ENCODE data around the genes CD300C, FDXR, HID1, SLC25A19 and TMEM94.

GRCh38 chr17:74432980-74434241 lies 1.5 kb downstream of the GPRC5C start:
- PRO-cap: unidirectional peak, minus-strand start at chr17:74433582; unidirectional peak, minus-strand start at chr17:74433643

DNA sequence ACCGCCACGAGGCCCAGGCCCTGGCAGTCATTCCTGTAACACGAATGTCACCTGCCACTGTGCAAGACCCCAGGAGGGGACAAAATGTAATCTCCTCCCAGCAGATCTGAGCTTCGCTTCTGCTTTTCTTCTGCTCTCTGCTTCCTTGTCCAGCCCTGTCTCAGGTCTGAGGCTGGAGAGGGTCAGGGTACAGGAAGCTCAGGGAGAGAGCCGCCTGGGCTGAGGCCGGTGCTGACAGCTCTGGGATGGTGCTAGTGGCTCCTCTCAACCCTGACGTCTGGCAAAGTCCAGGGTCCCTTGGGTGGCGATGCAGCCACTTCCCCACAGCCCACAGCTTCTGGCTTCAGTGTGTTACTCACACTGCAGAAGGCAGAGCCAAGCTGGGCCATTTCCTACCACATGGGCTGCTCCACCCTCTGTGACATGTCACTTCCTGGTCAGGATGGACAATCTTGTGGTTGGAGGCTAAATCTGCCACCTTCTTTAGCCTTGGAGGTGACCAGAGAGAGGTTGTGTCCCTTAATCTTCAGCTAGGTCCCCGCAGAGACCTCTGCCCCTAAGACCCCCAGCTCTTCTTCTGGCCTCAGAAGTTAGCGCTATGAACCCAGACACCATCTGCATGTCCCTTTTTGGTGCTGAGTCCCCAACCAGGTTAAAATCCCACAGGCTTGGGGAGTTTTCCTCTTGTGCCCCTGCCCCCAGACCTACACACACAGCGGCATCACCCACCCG lies at the start of gene CD300C:
TSS of gene CD300C (minus strand) at position 364 of the 732 bp plus-strand sequence.
- PRO-cap: unidirectional peak, minus-strand start at position 339 of the sequence

- PRO-cap: unidirectional peak, plus-strand start at chr17:74569761
Observed at GRCh38 chr17:74569221-74569985, 22.7 kb downstream of the CD300LD start.

DNA sequence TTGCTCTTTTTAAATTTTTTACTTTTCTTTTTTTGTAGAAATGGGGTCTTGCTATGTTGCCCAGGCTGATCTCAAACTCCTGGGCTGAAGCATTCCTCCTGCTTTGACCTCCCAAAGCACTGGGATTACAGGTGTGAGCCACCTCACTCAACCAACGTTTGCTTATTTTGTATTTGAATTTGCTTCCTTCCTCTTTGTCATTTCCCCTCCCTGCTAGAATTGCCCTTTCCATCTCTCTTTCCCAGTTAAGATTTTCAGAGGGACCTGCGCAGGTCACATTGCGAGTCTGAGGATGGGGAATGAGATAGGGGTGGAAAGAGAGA lies 1.6 kb downstream of the CD300E start:
- PRO-cap: no peak

DNA sequence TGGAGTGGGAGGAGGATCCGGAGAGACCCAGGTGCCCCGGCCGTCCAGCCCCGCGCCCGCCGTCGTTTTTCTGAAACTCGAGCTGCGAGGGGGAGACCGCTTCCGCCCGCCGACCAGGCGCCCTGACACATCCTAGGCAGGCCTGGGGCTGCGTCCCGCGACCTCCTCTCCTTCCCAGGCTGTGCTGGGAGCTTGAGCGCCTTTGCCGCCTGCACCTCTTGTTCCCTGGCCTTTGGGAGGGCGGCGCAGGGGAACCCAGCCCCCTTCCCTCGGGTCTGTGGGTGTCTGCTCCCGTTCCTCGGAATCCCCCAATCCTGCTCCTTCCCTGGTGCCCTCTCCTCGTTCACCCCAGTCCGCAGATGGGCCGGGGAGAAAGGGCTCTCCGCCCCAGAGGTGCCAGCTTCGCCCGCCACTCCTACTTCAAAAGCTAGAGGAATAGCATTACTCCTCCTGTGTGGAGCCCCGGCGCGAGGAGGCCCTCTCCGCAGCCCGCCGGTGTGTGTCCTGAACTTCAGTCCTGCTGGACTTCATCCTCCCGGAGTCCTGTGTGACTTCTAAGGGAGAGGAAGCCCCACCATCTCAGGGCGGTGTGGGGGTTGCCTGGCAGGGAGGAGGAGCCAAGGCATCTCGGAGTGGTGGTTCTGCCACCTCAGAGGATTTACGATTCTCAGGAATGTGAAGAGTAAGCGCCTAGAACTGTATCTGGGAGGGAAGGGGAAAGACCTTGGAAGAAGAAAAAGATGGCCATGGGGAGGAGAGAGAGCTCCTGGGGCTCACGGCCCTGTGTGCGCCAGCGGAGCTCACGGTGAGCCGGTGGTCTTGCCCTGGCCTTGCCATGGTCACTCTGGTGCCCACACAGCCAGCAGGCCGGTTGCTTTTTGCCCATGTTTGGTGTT lies 1.1 kb downstream of the NHERF1 start:
- PRO-cap: no peak

DNA sequence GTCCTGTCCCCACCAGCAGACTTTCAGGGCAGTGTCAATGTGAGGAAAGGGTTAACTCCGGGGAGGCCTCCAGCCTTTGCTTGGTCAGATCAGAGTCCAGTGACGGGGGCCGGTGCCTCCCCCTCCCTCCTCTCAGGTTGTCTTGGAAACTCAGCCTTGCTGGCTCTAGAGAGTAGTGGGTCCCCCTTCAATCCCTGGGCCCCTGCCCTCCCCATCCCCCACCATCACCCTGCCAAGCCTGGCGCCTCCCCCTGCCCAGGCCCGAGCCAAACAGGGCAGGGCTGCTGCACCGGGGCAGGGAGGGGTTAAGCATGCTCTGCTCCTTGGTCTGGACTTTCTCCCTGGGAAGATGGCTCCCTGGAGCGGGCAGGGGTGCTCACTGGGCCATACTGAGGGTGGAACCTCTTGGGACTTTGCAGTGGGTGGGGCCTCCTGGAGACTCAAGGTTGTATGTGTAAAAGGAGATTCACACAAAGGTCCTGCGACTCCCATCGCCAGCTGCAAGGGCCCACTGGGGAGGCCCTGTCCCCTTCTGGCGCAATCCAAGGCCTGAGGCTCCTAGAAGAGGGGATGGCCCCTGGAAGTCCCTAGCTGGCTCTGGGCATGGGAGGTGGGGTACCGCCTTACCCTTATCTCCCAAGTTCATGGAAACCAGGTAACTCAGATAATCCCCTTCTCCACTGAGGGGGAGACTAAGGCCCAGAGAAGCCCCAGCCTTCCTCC lies 12.2 kb downstream of the NAT9 start:
- PRO-cap: no peak

DNA sequence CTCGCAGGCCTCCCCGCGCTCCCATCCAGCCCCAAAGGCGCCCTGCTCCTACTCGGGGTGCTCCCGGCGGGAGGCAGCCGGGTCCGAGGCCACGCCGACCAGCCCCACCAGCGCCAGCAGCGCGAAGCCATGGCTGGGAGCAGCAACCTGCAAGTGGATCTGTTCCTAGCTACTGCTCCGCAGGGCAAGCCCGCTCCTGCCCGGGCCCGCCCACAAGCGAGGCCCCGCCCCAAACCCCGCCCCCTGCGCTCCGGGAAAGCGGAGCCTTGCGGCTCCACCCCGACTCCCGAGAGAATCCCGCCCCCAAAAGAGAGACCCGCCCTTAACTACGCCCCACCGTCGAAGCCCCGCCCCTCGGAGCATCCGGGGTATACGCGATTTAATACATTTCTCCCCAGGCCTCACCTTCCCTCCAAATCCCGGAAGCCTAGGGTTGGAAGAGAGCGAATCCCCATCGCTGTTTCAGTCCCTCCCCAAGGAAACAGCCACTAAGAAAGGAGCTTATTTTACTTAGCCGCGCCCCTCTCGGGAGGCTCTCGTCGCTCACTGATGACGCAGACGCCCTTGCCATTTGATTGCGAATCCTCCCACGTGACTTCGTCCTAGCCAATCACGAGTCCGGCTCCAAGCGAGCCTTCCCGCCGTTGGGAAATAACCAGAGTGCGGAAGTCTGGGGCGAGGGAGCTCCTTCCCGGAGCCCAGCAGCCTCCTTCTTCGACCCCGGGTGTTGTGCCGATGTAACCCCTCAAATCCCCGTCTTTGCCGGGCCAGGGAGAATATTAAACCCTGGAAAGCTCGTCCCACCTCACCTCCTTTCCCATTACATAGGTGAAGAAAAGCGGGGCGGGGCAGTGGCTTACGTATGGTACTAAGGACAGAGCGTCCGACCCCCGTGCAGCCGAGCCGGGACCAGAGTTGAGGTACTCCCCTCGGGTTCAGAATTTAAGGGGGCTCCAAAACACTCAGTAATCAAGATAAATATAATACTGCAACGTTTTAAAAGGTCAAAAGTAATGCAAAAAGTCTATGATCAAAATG lies at the start of gene FDXR:
TSS of gene FDXR (minus strand) at position 181 of the 1,038 bp plus-strand sequence.
- PRO-cap: unidirectional peak, minus-strand start at position 161 of the sequence; unidirectional peak, minus-strand start at position 226 of the sequence; unidirectional peak, plus-strand start at position 615 of the sequence; unidirectional peak, plus-strand start at position 658 of the sequence

DNA sequence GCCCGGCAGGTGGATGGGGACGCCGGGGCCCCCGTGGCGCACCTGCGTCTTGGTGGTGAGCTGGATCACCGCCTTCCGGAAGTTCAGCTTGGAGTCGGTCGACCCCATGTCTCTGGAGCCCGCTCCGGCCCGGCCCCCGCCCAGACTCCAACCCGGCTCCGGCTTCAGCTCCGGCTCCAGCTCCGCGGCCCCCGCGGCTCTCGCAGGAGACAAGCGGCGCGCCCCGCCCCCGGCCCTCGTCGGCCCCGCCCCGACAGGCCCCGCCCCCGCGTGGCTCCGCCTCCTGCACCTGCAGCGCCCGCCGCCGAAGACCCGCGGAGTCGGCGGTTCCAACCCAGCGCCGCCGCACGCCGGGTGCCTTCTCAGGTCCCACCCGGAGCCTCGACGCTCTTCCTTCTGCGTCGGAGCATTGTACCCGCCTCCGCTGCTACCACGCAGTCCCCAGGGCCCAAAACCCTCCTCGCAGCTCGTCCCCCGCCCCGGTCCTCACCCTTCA lies at the start of gene HID1:
TSS of gene HID1 (minus strand) at position 211 of the 496 bp plus-strand sequence.
- PRO-cap: bidirectional peak, plus-strand start at position 317 of the sequence, minus-strand start at position 202 of the sequence

DNA sequence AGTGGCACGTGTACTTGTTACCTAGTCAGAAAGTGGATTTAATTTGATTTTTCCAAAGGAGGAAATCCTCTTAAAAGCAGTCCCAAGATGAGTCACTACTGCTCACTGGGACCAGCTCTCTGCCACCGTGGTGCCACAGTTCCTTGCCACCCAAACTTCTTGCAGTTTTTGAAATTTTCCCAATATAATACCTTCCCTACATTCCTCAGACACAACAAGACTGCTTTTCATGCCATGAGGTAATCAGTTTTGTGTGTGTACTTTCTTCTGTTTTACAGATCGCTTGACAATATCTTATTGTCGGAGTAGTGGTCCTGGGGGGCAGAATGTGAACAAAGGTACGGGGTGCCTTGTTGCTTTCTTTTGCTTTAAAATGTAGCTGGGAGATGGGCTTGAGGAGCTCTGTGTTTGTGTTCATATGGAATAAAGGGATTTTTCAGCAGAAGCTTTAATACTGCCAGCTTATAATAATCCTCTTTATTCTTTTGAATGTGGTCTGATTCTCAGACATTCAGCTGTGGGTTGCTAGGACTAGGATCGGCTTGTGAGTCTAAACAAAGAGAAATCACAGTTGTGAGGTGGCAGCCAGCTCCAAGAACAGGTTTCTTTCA lies 7.1 kb downstream of the MRPL58 start:
- PRO-cap: no peak

- PRO-cap: no peak
Observed at GRCh38 chr17:75021918-75022310, 9.4 kb downstream of the MRPL58 start.

DNA sequence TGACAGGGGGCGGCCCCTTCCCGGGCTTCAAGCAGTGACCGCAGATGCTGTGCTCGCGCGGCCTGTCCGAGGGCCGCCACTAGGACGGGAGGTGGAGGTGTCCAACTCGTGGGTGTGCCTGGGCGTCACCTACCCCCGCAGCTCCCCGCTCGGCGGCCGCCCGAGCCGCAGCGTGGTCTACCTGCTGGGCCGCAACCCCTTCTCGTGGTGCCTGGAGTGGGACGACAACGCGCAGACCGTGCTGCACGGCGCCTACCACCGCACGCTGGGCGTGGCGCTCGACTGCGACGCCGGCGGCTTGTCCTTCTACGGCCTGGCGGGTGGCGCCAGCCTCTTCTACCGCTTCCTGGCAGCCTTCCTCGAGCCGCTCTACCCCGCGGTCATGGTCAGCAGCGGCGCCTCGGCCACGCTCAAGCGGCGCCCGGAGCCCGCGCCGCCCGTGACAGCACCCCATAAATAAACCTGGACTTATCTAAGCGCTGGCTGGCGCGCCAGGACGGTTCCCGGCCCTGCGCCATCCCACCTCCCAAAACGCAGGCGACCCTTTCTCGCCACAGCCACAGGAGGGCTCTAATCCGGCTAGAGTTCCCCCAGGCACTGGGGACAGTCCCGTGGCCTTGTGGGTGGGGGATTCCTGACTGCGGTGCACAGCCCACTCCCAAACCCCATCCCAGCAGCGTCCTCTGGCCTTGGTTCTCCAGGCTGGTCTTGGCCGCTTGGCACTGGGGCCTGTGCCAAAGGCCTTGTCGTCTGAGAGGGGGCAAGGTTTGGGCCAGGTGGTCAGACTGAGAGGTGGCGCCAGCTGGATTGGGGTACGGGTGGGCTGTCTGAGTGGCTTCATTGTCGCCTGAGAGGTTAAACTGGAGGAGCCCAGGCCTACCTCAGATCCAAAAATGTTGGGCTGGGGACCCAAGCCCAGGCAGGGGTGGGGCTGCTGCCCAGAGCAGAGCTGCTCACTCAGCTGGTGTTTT lies 10.2 kb upstream of the SLC16A5 start:
- PRO-cap: no peak

GRCh38 chr17:75088867-75089413 lies 1.2 kb downstream of the SLC16A5 start:
- PRO-cap: no peak

DNA sequence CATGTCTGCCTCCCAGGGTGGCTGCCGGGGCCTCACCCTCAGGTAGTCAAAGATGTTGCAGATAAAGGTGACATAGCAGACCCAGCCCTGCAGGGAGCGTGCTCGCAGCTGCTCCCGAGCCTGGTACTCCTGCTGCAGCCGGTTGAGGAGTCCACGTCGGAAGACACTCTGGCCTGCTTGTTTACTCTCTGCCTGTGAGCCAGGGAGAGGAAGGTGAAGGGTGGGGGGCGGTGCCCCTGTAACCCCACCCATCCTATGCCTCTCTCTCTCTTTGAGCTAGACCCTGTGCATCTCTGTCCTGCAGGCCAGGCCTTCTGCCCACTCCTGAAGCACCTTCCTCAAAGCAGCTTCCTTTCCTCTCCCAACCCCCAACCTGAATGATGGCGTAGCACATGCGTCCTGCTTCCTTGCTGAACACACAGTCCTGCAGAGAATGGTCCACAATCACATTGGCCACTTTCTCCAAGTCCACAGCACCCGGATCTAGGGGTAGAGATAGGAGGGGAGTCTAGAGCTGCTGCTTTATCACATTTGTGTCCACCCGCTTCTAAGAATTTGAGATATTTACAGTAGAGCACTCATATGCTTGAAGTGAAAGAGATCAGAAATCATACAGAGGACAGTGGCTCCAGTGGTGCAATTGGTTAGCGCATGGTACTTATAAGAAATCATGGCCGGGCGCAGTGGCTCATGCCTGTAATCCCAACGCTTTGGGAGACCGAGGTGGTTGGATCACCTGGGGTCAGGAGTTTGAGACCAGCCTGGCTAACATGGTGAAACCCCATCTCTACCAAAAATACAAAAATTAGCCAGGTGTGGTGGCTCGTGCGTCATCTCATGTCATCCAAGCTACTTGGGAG lies 3.1 kb downstream of the MIF4GD start:
- PRO-cap: unidirectional peak, plus-strand start at position 148 of the sequence; bidirectional peak, plus-strand start at position 212 of the sequence, minus-strand start at position 165 of the sequence

DNA sequence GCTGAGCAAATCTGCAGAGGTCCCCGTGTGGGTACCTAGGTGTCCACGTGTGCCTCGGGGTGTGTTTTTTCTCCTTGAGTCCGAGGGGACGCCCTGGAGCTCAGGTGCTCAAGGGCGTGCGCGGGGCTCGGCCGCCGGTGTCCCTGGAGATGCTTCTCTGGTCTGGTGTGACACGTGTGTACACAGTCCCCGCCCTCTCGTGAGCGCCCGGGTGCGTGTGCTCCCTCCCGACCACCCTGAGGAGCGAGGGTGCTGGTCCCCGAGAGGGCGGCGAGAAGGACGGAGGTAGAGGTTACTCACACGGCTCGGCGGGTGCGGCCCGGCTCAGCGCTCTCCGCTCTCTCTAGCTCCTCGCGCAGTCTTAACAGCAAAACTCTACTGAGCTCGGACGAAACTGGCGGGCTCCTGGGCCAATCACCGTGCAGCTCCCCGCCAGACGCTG lies at the start of gene SLC25A19:
TSS of gene SLC25A19 (minus strand) at position 380 of the 442 bp plus-strand sequence.
- PRO-cap: unidirectional peak, minus-strand start at position 145 of the sequence; bidirectional peak, plus-strand start outside the sequence, minus-strand start at position 345 of the sequence

DNA sequence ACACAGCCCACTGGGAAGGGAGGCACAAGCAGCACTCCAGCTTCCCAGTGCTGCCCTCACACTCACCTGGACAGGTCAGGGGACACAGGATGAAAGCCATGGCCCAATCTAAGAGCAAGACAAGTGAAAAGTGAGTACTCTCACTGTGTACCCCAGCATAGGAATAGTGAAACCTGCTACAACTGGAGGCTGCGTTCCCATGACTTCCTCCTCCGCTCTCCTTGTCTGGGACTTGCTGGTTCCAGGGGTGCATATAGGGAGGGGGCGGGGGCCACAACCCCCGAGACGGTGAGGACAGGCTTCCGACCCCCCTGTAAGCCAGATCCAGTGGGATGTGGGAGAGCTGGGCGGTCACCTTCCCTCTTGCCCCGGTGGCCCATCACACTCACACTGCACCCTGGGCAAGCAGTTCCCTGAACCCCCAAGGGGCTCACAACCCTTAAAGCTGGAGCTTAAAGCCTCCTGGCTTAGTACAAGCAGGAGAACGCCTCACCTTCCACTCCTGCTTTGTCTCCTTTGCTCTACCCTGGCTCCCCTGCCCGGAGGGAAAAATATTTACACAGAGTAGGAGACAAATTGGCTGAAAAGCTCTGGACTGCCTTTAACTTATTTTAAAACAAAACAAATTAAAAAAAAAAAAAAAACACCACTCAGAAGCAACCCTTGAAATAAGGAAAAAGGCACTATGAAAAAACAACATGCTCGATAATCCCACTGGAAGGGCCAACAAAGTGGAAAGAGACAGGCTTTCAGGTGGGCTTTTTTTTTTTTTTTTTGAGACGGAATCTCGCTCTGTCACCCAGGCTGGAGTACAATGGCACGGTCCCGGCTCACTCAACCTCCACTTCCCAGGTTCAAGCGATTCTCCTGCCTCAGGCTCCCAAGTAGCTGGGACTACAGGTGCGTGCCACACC lies 29.7 kb upstream of the SLC25A19 start:
- PRO-cap: no peak

DNA sequence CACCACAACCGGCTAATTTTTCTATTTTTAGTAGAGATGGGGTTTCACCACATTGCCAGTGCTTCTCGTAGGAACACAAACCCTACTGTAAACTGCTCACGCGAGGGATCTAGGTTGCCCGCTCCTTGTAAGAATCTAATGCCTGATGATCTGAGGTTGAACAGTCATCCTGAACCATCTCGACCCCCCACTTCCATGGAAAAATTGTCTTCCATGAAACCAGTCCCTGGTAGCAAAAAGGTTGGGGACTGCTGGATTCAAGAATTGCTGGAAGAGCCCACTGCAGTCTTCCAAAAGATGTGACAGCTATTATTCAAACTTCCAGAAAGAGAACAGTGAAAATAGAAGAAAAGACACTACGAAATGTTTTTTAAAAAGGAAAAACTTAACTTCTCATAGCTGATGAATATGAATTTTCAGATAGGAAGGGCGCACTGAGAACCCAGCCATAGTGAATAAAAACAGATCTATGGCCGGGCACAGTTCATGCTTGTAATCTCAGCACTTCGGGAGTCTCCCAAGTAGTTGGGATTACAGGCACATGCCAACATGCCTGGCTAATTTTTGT lies 51.0 kb downstream of the GRB2 start:
- PRO-cap: no peak

DNA sequence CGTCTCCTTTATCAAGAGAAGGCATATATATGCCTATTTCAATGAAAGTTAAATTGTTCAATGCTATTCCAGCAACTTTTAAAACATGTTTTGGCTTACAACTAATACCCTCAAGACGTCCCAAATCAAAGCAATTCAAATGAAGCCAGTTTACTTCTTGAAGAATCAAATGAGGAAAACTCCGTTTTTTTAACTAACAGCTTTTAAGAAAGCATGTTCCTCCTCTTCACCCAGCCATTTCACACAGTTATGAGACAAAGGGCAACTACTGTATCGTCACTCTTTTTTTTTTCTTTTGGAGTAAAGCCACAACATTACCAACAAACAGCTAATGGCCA lies 14.7 kb downstream of the GRB2 start:
- PRO-cap: no peak

DNA sequence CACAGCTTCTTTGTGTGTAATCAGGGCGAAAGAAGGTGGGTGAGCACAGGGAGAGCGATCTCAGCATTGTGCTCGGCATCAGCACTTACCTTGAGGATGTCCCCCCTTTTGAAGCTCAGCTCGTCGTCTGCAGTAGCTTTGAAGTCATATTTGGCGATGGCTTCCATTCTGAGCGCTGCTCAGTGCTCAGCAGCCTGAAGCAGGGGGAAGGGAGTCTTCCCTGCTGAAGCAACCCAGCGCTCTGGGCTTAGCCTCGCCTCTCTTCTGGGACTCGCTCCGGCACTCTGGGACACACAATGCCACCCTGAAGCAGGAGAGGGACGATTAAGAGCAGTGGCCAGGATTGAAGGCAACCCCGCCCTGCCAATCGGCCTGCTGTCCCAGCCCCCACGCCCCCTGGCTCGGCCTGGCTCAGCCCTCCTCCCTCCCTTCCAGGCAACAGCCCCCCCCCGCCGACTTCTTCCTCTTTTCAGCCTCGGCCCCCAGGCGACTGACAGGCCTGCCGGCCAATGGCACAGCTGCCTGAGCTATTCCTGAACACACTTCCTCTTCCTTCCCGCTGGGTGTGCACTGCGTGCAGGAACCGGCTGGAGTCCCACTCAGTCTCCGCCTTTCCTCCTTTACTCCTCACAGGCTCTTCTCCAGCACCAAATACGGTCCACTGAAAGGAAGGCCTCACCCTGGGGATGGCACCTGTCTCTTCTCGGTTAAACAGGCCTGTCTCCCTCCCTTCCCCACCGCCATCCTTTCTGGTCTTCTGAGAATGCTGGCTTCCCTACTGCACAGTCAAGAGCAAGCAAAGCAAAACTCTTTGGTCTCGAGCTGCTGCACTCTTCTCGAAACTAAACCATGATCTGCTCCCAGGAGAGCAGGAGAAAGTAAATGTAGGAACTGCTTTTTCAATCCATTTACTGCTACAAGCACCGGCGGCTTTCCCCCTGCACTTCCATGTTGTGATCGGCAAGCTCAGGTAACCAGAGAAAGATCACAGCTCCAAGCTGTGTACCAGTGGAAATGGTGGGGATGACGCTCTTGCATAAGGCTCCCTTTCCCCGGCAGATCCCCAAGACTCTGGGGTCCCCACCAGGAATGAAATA lies 11.7 kb downstream of the GRB2 start:
- PRO-cap: bidirectional peak, plus-strand start at position 602 of the sequence, minus-strand start at position 298 of the sequence

GRCh38 chr17:75456314-75456767 lies at the start of gene TMEM94:
TSS of gene TMEM94 (plus strand) at chr17:75456635.
- PRO-cap: bidirectional peak, plus-strand start at chr17:75456694, minus-strand start at chr17:75456467

DNA sequence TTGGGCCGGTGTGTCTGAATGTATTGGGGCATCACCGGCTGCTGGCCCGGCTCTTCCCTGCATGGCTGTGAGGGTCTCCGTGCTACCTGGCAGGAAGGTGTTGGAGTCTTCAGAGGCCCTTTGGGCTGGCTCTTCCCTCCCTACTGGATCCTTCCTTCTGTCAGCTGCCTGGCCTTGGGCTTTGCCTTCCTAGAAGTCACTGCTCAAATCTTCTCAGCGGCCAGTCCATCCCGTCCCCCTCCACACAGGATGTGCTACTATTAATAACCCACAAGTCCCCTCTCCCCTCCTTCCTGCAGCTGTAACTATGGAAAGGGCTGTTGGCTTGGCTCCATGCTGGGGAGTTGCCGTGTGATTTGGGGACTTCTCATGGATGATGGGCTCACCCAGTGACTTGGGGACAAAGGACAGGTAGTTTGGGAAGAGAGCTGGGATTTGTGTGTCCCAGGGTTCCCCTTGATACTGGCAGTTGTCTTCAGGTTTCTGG lies 19.4 kb downstream of the TMEM94 start:
- PRO-cap: no peak